Cerebral cortex (tissue), 2 donors: ENCODE measurements around a stretch of chr1.

- PRO-cap, 2 experiments = no peak in any of the 2 experiments
Measured at GRCh38 chr1:116557999-116558565, 12.7 kb downstream of the CD58 start.

DNA sequence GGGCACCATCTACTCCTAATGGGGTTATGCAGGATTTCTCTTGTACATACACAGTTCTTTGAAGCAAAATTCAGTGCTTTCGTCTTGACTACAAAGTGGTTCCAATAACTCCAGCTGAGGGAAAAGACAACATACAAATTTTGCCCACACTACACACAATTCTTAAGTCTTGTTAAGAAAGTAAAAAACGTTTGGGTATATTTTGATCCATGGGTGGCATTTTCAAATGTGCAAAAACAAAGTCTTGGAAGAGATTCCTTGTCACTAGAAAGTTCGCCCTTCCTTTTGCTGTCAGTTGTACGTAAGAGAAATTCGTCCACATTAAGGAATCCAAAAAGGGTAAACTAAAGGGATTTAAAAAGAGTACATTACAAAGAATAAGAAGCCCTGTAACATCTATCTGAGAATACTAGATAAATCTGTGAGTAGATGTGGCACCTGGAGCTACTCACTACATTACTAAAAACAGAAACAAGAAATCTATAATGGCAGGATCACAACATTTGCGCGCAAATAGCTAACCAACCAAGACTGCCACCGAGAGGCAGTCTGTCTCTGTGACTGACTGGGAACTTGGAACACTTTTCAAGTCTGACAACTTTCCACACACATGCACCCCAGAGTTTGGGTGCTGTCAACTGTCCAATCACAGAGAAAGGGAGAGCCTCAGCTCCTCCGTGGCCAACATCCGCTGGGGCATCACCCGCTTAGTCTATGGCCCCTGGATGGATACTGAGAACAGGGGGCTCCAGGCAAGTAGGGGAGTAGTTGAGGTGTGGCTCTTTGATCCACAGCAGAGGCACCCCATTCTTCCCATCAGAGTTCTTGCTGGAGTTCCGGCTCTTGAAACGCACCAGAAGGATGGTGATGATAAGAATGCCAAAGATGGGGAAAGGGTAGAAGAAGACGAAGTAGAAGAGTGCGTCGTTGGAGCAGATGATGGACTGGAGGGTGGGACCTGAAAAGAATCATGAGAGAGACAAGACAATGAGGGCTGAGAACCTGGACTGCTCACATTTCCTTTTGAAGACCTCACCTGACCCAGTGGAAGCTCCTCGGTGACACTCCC is 6.1 kb upstream of the CD58 start:
- PRO-cap, 2 experiments = no peak in any of the 2 experiments

DNA sequence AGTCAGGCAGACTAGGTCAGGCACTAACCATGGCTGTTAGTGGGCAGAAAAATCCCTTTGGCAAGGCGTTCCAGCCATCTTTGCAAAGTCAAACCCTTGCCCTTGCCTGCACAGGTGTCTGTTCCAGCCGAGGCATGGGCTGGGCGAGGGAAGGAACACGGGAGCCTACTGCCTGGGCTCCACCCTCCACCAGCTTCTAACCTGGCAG is 27.7 kb upstream of the CD58 start:
- PRO-cap, 2 experiments = no peak in any of the 2 experiments

GRCh38 chr1:116722395-116722770 is 31.8 kb upstream of the CD2 start:
- PRO-cap, 2 experiments = no peak in any of the 2 experiments

DNA sequence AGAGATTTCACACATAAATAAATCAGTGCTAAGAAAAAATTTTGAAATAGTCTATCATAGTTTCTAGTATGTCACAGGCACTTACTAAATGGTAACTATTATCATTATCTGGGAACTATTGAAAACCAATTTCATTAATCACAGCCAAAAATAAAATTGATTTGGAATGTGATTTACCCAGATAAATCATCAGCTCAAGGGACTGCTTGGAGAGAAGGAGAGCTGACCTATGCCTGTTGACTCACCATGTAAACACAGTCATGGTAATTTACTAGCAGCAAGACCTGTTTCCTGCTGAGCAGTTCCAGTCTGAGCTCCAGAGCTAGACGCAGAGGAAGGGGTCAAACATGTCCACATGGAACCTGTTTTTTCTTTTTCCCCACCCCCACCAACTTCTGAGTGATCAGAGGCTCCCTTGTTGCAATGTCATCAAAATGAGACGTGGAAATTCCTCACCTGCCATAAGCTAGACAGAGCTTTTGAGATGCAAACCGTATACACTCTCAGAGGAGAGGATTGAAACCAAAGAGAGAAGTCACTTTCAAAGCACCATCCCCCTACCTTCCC is 56.1 kb upstream of the PTGFRN start:
- PRO-cap, 2 experiments = no peak in any of the 2 experiments

DNA sequence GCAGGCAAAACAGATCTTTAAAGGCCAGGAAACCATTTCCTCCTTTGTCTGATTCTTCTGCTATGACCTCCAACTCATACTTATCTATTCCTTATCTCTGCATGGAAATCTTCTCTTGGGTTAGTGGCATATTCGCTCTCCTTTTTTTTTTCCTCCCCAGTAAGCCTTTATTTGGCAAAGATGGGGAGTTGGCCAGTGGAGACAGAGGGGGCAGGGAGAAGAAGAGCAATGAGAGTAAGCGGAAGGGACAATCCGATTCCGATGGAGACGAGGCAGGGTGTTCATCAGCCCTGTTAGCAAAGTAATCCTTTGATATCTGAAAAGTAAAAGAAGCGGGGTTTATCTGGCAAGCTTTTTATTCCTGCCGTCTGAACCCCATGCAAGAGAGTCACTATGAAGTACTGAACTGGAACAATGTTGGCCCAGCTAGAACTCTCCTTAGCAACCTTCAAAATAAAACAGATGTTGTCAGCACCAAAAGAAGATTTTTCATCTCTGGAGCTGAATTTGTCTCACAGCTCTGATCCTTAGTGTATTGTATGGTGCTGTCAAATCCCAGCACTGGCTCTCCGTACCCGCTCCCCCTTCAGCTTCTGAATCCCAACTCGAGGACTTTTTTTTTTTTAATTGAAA is 40.9 kb downstream of the PTGFRN start:
- PRO-cap, 2 experiments = no peak in any of the 2 experiments

DNA sequence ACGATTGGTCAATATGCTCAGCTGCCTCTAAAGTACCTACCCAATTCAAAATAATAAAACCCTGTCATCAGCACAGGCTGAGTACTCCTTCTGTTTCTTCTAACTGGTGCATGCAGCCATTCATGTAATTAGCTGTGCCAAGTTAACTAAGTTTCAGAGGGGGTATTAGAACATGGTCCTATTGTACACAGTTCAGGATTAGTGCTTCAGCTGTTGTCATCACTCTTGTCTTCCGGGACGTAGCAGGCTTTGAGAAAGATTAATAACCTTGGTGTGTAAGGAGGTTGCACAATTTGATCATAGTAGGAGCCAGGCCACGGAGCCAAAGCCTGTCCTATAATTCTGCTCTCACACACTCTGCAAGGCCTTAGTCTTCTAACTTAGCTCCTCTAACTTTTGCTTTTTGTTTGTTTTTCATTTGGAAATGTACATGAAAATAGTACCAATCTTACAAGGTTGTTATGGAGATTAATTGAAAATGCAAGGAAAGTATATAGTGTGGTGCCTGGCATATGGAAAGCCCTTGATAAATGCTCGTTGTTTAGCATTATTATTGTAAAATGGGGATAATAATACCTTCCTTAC is 44.8 kb downstream of the PTGFRN start:
- PRO-cap, 2 experiments = no peak in any of the 2 experiments

DNA sequence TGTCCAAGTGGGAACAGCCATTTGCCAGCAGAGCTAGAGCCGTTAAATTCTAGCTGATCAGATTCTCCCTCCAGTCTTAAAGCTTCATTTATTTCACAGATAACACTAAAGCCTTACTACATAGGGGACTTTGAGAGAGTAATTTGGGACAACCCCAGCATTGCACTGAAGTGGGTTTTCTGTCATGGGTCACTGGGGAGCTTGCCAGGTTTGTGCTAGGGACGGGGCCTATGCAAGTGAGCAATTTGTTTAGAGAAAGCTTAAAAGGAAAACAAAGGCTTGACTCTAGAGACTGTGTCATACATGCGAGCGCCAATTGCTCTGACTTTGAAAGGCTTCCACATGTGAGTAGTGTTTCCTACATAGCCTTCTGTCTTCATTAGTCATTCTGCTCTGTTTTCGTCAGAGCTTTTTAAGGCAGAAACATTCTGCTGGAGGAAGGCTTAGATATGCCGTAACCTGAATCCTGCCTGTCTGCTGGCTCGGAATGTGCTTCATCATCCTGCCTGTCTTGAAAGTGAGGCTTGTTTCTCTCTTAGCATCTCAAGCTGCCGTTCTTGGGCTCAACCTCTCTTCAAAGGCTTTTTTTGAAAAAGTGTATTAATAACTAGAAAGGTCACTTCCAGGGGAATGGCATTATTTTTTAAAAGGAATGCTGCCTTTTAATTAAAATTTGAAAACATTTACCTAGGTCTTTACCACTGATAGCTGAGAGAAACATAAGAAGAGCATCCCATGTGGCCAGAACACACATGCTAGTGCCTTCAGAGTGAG is 28.4 kb downstream of the TRIM45 start:
- PRO-cap, 2 experiments = peak in 1 of 2 experiments; most common plus-strand start position 527 of the sequence (in 1); most common minus-strand start position 329 of the sequence (in 1)

GRCh38 chr1:117121236-117121605 is 328 bp downstream of the TRIM45 start:
- PRO-cap, 2 experiments = no peak in any of the 2 experiments

DNA sequence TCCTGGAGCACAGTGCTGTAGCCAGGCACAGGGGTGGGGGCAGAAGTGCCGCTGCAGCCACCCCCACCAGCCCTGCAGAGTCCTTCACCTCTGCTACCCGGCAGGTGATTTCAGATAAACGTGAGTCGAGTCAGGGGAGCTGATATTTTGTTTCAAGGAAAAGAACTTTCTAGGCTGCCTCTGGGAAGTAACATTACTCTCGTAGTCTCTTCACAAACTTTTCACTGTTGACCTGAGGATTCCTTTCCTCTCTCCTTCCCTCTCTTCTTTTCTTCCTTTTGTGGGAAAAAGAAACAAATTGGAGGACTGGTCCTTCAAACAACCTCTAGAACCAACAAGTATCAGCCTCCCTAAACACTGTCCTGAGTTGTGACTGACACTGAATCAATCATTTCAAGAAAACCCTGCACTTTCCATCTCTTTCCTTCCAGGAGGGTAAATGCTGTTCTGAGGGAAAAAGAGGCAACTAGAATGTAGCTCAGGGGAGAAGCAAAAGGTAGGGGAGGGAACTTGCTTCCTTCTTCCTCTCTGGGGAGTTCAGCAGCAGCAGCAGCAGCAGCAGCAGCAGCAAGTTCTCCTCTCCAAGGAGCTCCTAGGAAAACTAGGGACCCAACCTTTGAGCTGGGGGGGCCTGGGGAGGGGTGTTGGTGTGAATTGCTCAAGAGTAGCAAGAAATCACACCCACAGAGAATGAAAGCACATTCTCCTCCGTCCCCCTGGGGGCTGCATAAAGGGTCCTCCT is 881 bp downstream of the VTCN1 start:
- PRO-cap, 2 experiments = no peak in any of the 2 experiments

GRCh38 chr1:117232469-117233046 is 21.8 kb upstream of the VTCN1 start:
- PRO-cap, 2 experiments = no peak in any of the 2 experiments

- PRO-cap, 2 experiments = no peak in any of the 2 experiments
Measured at GRCh38 chr1:117237497-117238293, 27.0 kb upstream of the VTCN1 start.

GRCh38 chr1:117368665-117369096 is 1.4 kb downstream of the MAN1A2 start:
- PRO-cap, 2 experiments = peak in 1 of 2 experiments; most common minus-strand start chr1:117368940 (in 1)

DNA sequence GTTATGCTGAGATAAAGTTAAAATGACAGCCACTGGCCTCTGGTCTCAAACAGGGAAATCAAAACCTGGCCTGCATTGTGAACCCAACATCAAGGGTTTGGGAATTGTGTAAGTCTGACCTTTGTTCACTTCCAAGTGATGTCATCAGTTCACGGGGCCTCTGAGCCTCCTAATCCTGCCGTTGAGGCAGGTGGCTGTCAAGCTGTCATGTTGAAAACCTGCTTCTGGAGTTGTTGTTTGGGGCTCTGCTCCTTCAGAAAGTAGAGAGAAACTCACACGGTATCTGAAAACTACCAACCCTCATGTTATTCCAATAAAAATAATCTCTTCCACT is 61.0 kb upstream of the TENT5C start:
- PRO-cap, 2 experiments = no peak in any of the 2 experiments

GRCh38 chr1:117570826-117571482 is 34.9 kb upstream of the TENT5C start:
- PRO-cap, 2 experiments = no peak in any of the 2 experiments

DNA sequence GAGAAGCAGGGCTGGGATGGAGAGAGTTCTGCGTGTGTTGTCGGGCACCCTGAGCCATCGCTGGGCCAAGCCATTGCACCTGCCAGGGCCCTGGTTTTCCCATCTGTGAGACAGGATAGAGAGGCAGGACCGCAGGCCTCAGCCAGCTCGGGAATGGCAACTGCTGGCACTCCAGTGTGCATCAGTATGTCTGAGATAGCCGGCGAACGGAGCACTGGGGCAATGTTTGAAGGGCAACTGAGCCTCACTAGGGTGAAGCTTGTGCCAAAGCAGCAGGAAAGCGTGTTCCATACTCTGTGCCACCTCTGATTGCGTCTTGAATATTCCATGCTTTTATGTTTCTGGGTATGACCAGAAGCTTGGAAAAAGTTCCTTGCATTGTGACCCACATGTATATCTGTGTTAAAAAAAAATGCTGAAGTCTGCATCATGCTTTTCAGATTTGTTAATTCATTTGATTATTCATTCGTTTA is 67.0 kb downstream of the TENT5C start:
- PRO-cap, 2 experiments = no peak in any of the 2 experiments

- PRO-cap, 2 experiments = no peak in any of the 2 experiments
Measured at GRCh38 chr1:117778774-117779004, 150.7 kb downstream of the GDAP2 start.

GRCh38 chr1:117800188-117800387 is 129.3 kb downstream of the GDAP2 start:
- PRO-cap, 2 experiments = no peak in any of the 2 experiments

GRCh38 chr1:117896720-117897210 is 32.7 kb downstream of the GDAP2 start:
- PRO-cap, 2 experiments = no peak in any of the 2 experiments

GRCh38 chr1:118118334-118118914 is 66.6 kb downstream of the SPAG17 start:
- PRO-cap, 2 experiments = no peak in any of the 2 experiments